Sciatic nerve (tissue), 1 donor: ENCODE data around the genes GALNT2 and SPRTN.

- PRO-cap = no peak
Observed at GRCh38 chr1:229705719-229706098, 79.7 kb downstream of the URB2 start.

GRCh38 chr1:230011504-230012225 is 55.4 kb upstream of the GALNT2 start:
- PRO-cap = no peak

GRCh38 chr1:230066323-230067431 is at the start of gene GALNT2:
Gene GALNT2, plus strand, starts transcription at chr1:230067238.
- PRO-cap = bidirectional peak, plus-strand start at chr1:230067270, minus-strand start at chr1:230067003

DNA sequence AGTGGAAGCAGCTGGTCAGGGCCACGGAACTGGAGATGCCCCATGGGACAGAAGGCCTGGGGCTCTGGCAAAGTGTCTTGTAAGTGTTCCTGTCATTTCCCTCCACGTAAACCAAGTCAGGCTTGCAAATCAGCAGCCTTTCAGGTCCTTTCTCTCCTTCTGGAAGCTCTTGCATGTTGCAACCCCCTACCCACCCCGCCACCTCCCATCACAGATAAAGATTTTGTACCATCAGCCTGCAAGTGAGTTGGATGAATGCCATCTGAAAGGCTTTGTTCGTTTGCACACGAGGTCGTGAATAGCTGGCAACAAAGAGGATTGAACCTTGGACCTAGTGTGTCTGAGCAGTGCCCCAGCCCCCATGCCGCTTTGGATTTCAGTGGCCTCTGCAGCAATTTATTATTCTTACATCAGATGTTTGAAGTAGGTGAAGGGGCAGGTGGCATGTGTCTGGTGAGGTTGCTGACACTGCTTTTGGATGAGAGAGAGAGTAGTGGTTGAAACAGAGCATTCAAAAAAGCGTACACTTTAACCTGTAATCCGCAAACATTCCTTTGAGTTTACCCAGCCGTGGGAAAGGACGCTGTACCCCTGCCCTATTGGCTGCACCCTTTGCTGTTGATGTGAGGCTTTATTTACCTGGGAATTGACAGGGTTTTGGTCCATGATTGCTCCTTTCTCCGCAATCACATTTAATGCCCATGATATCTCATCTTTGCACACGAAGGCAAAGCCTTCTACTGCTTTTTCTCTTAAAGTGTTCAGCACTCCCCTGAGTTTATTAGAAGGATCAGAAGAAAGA is 91.7 kb downstream of the GALNT2 start:
- PRO-cap = no peak

DNA sequence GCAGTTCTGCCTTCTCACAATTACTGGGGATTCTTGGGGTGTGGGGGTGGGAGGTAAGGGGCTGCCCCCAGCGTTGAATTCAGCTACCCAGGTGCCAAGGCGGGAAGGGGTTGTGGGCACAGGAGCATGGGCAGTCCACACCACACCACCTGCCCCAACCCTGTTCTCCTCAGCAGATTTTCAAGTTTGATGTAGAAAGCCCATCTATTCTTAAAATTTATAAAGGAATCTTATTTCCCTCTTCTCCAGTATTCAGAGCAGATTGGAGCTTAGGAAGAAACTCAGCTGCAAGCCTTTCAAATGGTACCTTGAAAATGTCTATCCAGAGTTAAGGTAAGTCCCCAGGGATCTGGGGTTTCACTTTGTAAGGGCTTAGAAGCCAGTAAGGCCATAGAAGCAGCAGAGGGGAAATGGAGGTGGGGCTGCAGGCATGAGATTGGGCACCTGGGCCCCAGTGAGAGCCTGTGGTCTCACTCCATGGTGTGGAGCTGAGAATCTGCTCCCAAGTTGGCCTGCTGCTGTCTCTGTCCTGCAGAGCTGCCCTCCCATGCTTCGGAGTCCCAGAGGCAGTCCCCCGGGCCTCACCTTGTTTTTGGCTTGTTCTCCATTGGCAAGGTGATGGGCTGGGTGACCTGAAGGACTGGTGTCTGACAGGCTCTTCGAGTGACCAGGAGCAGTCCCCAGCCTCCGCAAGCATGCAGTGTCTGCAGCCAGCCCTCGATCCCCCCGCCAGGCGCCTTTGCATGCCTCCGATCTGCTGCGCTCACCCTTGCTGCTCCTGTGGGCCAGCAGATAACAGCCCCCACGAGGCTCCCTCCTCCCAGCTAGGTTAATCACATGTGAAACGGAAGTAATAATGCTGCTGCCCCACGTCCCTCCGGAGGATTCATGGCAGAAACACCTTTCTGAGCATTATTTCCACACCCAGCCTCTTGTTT is 163.2 kb downstream of the PGBD5 start:
- PRO-cap = no peak

DNA sequence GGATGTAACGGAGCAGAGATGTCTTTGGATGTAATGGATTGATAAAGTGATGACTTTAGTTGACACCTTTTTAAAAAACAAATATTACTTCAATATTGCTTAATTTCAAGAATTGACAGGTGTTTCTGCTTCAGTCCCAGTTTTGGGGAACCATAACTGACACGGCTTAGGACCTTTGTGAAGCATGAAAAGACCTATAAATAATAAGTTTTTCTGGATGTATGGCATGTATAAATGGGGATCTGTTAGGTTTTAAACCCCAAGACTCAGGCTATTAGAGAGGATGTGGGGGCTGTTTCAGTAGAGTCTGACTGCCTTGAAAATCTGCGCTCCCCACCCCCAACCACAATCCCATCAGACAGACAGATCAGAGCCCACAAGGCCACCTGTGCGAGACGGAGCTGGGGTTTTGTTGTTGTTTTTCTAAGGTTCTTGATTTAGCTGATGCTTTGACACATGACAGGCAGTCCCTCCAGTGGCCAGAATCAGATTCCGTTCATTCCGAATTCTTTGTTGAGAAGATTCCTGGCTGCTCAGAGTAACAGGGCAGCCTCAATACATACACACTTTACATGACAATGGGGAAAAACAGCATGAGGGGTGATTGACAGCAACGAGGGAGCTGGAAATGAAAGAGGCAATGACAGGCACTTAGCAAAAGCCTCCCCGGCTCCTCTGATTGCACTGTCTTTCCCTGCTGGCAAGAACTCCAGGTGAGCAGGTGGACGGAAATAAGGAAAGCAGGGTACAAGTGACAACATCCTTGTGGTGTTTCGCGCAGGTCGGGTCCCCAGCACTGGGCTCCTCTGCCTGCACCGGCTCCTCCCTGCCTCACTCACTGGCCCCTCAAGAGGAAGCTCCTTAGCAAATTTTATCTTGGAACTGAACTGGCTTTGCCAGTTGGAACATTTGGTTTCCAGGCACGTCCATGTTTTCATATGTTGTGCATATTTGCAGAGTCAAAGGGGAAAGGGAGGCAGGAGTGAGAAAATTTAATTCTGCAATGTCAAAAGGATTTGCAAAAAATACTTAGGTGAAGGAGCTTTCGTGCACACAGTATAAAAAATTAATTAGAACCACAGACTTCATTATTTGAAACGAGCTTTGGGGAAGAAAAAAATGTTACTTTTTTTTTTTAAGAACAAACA is 148.8 kb downstream of the PGBD5 start:
- PRO-cap = no peak

DNA sequence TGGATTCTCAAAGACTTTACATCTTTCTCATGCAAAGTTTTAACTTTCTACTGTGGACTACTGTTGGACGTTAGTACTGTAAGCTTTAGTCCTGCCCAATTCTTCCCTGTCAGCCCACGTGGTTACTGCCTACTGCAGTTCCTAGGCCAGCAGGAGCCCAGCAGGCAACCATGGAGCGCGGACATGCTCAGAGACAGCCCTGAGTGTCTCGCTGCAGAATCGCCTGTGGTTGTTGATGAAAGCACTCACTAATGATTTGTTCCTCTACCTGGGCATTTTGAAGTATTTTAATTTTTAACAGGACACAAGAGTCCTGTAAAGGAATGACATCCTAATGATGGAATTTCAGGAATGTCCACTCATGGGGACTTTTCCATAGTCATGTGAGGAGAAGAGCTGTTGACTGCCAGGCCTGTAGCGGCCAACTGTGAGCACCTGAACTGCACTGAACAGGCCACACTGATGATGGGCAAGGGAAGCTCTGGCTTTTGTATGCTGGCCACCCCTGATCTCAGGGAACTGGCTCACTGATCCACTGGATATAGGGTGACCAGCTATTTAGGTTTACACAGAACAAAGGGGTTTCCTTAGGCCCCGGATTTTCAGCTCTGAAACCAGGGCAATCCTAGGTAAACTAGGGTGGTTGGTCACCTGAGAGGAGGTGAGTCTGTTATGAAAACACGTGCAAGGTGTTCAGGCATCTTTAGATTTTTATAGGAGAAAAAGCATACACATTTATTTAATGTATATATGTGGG is 44.0 kb downstream of the PGBD5 start:
- PRO-cap = no peak

GRCh38 chr1:230707439-230708345 is 6.2 kb downstream of the AGT start:
- PRO-cap = no peak

DNA sequence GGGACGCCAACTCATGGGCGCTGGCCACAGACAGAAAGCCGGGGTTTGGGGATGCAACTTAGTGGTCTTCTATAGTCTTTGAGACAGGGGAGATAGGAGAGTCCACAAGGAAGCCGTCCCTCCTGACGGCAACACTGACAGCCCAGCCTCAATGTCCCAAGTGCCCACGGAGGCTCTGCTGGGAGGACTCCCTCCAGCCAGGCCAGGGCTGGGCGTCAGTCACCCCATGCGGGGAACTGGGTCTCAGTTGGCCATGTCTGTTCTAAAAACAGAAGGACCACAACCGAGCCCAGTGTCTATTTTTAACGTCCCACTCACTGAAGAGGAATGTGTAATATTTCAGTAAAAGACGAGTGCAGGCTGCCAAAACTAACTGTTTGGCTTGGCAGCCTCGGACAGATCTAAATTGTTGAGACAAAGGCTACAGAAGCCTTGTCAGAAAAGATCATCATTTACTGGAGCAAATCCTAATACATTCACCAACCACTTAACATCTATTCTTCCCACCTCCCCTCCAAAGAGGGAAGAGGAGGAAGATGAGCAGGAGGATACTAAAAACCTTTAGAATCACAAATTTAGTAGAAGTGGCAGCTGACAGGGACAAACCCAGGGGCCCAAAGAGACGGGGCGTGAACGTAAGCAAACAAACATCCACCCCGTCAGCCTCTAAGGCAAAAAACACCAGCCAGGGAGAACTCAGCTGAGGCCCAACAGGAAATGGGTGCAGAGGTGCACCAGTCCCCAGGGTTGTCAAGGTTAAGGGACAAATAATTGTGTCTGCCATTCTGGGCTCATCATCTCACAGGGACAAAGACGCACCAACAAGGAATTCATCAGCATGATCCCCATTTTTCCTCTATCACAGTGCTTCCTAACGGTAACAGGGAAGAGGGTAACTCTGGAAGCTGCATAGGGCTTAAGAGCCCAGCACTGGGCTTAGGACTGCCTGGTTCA is 18.7 kb downstream of the C1orf198 start:
- PRO-cap = no peak

DNA sequence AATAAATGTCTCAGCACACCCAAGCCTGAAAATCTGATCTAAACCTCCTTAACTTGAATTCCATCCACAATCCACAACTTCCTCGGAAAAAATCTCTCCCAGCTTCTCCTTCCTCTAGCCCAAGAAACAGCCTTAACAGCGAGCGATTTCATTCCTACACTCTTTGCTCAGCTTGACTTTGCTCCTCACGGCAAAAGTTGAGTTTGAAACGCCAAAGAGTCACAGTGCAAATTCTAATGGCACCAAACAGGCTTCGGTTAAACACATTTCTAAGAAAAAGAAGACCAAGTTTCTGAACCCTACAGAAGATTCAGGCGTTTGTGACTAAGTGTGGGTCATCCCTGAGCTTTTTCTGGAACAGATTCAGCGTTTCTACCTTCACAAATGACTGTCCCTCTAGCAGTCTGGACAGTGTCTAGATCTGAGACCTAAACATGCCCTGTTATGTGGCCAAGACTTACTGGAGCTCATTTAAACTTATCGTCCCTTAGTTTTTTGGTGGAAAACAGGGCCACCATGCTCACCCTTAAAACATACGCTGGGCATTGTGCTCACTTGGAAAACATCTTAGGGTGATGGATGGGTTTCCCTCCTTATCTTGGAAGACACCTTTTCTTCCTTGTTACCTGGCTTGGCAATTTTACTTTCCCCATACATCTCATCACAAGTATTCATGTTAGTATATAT is 1.2 kb downstream of the C1orf198 start:
- PRO-cap = no peak

DNA sequence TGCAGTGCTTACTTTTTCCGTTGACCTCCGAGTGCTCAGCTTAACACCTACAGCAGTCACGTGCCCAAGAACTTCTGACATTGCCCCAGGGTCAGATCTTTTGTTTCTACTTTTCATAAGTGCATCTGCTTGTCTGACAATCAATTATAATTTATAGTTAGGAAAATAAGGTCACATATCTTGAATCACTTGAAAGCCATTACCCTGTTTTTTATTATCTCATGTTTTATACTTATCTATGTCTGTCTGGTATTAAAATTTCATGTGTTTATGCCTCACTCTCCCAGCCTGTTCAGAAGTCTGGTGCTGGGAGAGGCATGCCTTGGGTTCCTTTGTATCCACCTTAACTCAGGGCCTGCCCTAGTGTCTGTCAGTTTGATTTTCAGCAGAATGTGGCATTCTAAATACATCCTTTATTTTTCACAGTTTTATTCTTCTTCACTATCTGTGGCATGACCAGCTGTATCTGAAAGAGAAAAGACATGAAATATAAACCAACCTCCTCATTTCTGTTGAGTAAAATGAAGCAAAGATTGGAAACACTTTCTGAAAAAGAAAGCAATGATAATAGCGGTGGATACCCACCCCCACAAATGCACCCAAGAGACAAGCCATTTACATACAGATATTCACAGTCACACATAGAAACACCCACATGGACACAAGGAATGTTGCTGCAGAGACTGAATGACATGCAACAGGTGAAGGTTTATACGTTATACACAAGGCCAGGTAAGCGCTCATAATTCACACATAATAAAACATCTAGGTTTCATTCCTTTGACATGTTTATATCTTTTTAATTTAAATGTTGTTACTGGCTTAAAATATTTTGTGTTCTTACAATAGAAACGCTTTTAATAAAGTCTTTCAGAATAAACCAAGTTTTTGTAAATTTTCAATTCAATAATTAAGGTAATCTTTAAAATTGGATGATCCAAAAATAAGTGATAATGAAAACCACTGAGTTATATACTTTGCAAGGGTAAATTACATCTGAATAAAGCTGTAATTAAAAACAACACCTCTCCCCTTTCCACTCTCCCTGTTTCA is 21.1 kb downstream of the ARV1 start:
- PRO-cap = no peak

- PRO-cap = no peak
Observed at GRCh38 chr1:231053452-231054231, 13.6 kb upstream of the FAM89A start.

GRCh38 chr1:231272045-231272578 is 31.1 kb downstream of the GNPAT start:
- PRO-cap = no peak

GRCh38 chr1:231337910-231338979 is at the start of gene SPRTN:
Gene SPRTN, plus strand, starts transcription at chr1:231338293.
- PRO-cap = bidirectional peak, plus-strand start at chr1:231337980, minus-strand start at chr1:231337852; bidirectional peak, plus-strand start at chr1:231338293, minus-strand start at chr1:231338235

- PRO-cap = no peak
Observed at GRCh38 chr1:231351211-231351801, 13.2 kb downstream of the SPRTN start.

GRCh38 chr1:231393578-231394223 is 28.4 kb downstream of the EGLN1 start:
- PRO-cap = no peak

DNA sequence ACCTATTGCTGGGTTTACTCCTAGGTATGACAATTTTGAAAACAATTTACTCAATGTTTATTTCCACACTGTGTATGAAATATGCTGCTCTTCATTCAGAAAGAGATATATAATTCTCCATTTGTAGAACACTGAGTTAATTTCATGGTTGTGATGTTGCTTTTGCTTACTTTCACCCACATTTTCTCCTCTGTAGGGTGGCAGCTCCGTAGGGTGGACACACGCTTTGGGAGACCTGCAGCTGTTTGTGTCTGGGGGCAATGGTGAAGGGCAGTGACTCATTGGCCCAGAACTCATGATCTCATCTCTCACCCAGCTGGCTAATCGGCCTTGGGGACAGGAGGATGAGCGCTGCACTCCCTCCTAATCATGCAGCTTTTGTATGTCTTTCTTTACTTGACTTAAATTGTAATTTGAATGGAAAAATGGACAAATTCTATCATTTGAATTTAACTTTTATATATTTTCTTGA is 9.5 kb downstream of the DISC1 start:
- PRO-cap = no peak

DNA sequence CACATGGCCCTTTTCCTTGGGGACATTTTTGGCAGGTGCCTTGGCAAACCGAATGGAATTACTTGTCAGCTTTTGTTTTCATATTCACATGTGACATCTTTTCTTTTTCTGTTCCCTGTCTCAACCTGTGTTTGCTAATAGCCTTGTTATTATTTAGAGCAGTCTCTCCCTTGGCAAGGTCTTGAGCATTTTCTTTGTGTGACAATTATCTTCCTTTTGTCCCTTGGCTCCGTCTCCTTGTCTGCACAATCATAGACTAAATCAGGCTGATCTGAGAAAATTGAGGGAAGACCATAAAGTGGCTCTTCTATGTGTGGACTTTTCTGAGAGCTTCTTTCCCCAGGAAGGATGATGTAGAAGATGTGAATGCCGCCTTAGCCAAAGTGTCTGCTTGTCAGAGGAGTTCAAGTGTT is 192.0 kb downstream of the DISC1 start:
- PRO-cap = no peak

DNA sequence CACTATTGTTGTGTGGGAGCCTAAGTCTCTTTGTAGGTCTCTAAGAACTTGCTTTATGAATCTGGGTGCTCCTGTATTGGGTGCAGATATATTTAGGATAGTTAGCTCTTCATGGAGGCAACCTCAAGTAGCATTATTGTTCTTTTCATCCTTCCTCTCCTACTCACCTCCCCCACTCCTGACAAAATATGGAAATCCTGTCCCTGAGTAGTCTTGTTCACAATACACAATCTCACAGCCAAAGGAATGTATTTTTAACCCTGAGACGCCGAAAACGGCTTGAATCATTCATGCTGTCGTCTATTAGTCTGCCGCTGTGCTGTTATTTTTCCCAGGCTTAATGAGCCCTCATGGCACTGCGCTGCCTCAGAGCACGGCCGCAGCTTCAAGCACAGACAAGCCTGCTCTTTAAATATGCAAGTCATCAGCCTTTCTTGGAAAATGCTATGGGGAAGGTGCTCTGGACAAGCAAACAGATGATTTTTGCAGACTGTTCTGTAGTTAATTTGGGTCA is 302.6 kb downstream of the DISC1 start:
- PRO-cap = no peak

DNA sequence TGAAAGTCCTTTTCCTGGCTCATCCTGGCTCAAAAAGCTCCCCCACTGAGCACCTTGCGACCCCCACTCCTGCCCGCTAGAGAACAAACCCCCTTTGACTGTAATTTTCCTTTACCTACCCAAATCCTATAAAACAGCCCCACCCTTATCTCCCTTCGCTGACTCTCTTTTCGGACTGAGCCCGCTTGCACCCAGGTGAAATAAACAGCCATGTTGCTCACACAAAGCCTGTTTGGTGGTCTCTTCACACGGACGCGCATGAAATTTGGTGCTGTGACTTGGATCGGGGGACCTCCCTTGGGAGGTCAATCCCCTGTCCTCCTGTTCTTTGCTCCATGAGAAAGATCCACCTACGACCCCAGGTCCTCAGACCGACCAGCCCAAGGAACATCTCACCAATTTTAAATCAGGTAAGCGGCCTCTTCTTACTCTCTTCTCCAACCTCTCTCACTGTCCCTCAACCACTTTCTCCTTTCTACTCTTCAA is 491.8 kb downstream of the DISC1 start:
- PRO-cap = no peak